Metanephros (tissue), 2 donors: ENCODE measurements around a stretch of chr5.

DNA sequence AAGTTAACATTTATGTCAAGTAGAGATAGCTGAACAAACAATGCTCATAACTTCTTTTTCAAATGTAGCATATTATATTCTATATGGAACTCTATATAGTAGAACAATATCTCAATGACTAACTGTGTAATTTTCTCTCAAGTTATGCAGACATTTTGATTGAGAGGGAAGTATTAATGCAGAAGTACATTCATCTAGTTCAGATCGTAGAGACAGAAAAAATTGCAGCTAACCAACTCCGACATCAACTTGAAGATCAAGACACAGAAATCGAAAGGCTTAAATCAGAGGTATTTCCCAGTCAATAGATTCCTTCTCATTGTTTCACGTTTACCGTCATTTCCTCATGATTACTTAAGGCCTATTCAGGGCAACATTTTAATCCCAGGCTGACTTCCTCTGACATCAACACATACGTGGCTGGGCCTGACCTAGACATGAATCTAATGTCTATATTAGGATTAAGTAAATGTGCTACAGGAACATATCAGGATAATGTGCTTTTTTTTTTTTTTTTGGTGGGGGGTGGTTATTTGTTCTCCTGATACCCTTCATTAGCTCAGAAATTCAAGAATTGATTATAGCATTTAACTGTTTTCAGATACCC, 107.8 kb downstream of the RASGRF2 start:
- RAMPAGE, long total RNA, result no peak

- RAMPAGE, long total RNA, result no peak
These were observed 121.2 kb downstream of the RASGRF2 start for GRCh38 chr5:81081177-81081938.

- RAMPAGE, long total RNA, result no peak
These were observed 2.9 kb downstream of the CKMT2 start for GRCh38 chr5:81235809-81236588.

DNA sequence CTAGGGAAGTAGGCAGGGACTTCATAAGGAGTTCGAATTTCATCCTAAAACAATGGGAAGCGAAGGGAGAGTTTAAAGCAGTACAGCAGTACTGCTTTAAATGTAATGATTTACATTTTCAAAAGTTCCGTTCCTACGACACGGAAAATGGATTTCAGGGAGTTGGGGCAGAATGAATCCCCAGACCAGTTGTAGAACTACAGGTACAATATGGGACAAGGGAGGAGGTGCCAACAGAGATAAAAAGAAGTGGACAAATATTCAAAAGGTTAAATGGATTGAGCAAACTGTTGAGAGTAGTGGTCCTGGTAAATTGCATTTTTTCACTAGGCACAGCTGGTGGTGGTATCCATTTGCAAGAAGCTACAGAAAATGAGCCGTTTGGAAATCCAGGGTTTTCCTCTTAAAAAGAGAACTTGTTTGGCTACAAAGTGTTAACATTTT, 641 bp upstream of the ZCCHC9 start:
- RAMPAGE, long total RNA, result no peak

DNA sequence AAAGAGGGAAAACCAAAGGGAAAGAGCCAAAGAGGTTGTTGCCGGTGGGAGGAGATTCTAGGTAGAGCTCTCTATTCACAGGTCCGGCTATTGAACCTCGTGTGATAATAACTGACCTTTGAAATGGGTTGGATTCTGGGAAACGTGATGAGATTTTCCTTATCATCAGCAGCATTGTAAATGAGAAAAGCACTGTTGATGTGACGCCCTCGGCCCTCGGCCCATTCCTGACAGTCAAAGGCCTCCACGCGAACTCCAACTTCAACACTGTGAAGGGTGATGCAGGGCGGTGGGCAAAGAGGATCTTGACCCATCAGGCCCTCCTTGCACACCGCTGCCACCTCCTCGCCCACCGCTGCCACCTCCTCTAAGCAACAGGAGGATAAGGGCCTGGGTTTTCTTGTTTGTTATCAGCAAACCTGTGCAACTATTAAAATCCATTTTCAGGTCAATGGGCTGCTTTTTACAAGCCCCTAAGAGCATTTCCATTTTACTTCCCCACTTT, 43.4 kb downstream of the ZCCHC9 start:
- RAMPAGE, long total RNA, result no peak

GRCh38 chr5:81773557-81774204, 22.8 kb upstream of the SSBP2 start:
- RAMPAGE, long total RNA, result no peak

DNA sequence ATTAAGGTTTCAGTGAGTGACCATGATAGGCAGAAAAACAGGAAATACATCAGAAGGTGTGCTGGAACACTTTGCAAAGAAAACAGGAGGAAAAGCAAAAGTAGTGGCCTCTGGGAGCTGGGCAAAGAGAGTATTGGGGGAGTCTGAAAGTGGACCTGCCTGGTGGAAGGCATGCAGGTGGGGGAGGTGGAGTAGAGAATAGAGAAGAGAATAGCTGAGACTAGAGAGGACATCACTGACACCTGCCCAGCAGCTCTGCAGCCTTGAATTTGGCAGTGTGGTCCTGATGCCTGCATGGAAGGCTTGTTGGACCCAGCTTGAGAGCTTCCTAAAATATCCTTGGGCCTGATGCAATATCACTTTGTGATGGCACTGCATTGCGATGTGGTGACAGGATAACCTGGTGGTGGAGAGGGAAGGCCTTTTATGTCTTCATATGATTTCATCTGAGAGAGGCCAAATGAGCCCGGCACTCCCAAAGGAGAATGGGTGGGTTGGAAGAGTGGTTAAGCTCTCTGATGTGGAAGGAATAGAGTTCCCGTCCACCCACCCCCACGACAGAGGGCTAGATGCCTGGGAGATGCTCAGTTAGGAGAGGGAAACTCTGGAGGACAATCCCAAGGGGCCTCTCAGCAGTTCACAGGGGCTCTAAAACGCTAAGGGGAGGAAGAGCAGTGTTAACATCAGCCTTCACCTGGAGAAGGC, 99.6 kb upstream of the SSBP2 start:
- RAMPAGE, long total RNA, result no peak

GRCh38 chr5:81851285-81852281, 100.7 kb upstream of the SSBP2 start:
- RAMPAGE, long total RNA, result no peak

DNA sequence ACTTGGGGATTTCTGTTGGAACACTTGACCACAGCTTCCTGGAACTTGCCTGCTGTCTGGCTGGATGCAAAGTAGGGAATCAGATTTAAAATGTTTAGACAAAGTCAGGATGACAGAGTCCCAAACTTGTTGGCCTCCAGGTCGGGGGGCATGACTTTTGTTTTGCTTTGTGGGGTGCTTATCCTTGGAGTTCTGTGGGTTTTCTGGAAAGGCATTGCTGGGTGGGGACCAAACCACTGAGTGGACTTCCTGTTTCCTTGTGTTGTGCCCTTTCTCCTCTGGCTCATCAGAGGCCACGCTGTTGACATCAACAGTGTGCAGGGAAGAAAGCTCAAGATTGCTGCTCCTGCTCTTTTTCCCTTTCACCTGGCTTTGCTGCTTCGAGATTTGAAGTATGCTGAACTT, 148.5 kb upstream of the RPS23 start:
- RAMPAGE, long total RNA, result no peak

- RAMPAGE, long total RNA, result no peak
These were observed 21.6 kb downstream of the TMEM167A start for GRCh38 chr5:83055399-83056164.

GRCh38 chr5:83472137-83472374, 512 bp downstream of the VCAN start:
- RAMPAGE, long total RNA, result no peak

- RAMPAGE, long total RNA, result no peak
These were observed 80.3 kb downstream of the VCAN start for GRCh38 chr5:83551718-83552272.

- RAMPAGE, long total RNA, result no peak
These were observed 60.0 kb downstream of the CCNH start for GRCh38 chr5:87352566-87353363.

GRCh38 chr5:87383683-87384602, 28.8 kb downstream of the CCNH start:
- RAMPAGE, long total RNA, result no peak

DNA sequence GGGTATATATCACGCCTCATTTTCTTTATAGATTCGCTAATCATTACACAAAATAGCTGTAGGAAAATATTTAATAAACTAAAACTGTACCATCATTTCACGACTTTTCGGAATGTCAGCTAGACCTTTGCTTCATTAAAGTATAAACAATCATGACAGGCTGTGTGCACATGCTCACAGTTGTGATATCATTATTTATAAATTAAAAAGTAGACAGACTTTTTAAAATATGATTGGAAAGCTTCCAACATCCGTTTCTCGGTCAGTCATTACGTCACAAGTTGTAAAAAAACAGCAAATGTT, 1.3 kb downstream of the CCNH start:
- RAMPAGE, long total RNA, result no peak

GRCh38 chr5:87413072-87413211, 212 bp upstream of the CCNH start:
- RAMPAGE, long total RNA, result no peak

GRCh38 chr5:88145512-88146311, 122.9 kb downstream of the TMEM161B start:
- RAMPAGE, long total RNA, result no peak

DNA sequence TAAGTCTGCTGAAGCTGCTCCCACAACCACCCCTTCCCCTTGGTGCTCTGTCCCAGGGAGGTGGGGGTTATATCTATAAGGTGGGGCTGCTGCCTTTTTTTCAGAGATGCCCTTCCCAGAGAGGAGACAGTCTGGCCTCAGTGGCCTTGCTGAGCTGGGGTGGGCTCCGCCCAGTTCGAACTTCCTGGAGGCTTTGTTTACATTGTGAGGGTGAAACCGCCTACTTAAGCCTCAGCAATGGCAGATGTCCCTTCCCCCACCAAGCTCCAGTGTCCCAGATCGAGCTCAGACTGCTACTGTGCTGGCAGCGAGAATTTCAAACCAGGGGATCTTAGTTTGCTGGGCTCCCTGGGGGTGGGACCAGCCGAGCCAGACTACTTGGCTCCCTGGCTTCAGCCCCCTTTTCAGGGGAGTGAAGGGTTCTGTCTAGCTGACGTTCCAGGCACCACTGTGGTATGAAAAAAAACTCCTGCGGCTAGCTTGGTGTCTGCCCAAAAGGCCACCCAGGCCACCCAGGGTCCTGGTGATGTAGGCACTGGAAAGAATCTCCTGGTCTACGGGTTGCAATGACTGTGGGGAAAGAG, 95.8 kb downstream of the TMEM161B start:
- RAMPAGE, long total RNA, result no peak

DNA sequence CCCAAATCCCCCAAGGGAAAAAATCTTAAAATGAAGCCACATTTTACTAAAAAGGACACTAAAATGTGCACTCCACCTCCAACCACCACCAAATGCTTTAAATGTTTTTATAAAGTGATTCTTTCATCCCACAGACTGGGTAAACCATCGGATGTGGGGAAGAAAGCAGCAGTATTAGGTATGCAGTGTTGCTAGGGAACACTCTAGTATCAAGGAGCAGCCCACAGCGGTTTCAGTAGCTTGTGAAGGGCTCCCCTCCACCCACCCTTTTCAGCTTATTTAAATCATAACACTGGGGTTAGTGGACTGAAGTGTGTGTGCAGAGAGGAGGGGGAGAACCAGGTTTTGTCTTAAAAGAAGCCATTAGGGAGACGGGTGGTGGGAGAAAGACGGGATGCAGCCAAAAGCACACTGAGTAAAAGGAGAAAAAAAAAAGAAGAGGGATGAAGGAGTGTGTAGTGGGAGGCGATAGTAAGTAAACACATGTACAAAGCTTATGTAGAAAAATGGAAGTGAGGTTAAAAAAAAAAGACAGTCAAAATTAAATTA, 64.2 kb downstream of the TMEM161B start:
- RAMPAGE, long total RNA, result no peak

- RAMPAGE, long total RNA, result no peak
These were observed 17.1 kb upstream of the TMEM161B start for GRCh38 chr5:88285652-88286221.